SEM (cell line): ENCODE results near the gene TAPT1.

DNA sequence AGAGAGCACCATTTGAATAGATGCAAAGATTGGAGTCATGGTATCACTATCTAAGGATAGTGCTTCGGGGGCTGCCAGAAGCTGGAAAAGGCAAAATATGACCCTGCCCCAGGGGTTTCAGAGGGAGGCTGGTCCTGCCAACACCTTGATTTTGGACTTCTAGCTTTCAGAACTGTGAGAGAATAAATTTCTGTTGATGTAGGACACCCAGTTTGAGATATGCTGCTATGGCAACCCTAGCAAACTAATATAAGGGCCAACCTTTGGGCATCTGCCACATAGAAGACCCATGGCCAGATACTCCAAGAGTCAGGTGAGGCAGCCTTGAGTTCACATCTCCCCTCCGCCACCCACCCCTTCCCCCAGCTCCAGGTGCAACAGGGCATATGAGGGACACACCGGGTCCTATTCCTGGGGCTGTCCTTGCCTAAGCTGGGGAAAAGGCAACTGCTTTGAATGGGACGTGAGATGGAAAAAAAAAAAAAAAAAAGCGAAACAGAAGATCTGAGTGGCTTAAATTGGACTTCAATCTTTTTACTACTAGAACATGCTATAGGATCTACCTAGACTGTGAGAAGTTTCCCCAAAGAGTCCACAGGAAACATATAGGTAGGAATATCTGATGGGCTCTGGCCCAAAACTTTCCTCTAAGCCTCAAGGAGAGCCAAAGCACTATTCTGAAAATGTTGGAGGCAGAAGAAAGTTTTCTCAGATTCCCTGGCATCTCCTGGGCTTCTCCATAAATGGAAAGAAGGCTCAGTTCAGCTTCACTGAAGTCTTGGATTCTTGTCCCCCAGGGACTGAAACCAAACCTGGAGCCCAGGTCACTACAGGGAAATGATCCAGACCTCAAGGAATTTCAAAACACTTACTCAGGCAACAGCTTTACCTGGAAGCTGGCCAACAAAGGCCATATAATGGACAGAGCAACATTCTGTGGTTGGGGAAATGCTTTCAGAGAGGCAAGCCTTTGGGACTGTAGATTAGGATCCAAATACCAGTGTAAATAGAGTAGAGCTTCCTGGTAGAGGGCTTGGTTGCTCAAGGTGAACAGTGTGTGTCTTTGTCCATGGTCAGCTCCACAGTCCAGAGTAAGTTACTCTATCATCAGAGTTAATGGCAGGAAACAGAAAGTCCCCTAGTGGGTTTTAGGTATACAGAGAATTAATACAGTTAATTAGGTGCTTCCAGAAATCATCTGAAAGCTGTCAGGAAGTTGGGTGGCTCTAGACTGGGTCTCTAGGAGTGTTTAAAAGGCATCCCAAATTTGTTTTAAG lies 56.8 kb upstream of the PROM1 start:
- PRO-cap, result no peak

- PRO-cap, result bidirectional peak, plus-strand start at chr4:16226603, minus-strand start at chr4:16226471; bidirectional peak, plus-strand start at chr4:16227171, minus-strand start at chr4:16227144
Measured at GRCh38 chr4:16226376-16227443, at the start of gene TAPT1. Gene TAPT1 (minus strand): TSS chr4:16226471.

- PRO-cap, result no peak
Measured at GRCh38 chr4:16771484-16772040, 126.9 kb downstream of the LDB2 start.

- PRO-cap, result no peak
Measured at GRCh38 chr4:16835636-16836251, 62.7 kb downstream of the LDB2 start.

DNA sequence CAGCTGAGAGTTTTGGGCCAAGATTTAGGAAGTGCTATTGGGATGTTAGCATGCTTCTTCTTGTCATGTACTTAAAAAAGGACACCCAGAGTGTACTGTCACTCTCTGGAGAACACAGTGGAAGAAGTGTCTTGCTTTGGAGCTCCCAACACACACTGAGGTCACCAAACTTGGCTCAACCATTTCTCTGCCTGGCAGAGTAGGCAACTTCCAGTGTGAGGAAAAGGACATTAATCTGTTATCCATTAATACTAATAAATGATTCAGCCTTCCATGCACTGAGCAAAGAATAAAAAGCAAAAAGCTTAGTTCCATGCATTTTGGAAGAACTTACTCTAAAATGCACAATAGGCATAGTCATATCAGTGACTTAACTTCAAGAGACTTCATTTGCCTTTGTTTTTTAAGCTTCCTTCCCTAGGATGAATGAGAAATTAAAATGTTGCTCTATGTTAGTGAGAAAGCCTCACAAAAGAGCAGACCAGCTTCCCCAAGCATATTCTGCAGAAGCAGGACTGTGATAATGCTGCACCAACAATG lies 59.9 kb downstream of the LDB2 start:
- PRO-cap, result no peak

- PRO-cap, result no peak
Measured at GRCh38 chr4:16858183-16859106, 40.0 kb downstream of the LDB2 start.

GRCh38 chr4:16896725-16897305 lies 1.6 kb downstream of the LDB2 start:
- PRO-cap, result no peak

GRCh38 chr4:17437539-17437982 lies 74.3 kb downstream of the QDPR start:
- PRO-cap, result no peak

DNA sequence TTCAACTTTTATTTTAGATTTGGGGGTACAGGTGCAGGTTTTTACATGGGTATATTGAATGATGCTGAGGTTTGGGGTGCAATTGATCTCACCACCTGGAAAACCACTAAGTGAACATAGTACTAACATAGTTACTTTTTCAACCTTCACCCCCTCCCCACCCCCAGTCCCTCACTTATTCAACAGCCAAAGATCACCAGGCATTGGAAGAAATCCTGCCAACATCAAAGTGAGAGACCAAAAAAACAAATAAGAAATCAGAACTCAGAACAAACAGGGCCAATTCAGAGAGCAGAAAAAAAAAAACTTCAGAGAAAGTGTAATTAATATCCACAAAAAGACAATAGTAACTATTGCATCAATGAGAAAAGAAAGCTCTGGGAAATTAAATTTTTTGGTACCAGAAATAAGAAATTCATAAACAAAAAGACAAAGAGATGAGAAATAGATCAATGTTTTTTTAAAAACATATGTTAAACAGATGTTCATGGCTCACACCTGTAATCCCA lies 20.5 kb upstream of the LAP3 start:
- PRO-cap, result no peak

GRCh38 chr4:17578664-17579123 lies 1.7 kb downstream of the LAP3 start:
- PRO-cap, result no peak

- PRO-cap, result no peak
Measured at GRCh38 chr4:17625996-17626414, 11.6 kb downstream of the MED28 start.

- PRO-cap, result no peak
Measured at GRCh38 chr4:17771552-17771930, 9.9 kb downstream of the FAM184B start.

- PRO-cap, result unidirectional peak, plus-strand start at chr4:19730075; bidirectional peak, plus-strand start at chr4:19730380, minus-strand start at chr4:19730320
Measured at GRCh38 chr4:19729830-19730536, 521.7 kb upstream of the SLIT2 start.

- PRO-cap, result no peak
Measured at GRCh38 chr4:21121956-21122395, 421.7 kb downstream of the PACRGL start.

DNA sequence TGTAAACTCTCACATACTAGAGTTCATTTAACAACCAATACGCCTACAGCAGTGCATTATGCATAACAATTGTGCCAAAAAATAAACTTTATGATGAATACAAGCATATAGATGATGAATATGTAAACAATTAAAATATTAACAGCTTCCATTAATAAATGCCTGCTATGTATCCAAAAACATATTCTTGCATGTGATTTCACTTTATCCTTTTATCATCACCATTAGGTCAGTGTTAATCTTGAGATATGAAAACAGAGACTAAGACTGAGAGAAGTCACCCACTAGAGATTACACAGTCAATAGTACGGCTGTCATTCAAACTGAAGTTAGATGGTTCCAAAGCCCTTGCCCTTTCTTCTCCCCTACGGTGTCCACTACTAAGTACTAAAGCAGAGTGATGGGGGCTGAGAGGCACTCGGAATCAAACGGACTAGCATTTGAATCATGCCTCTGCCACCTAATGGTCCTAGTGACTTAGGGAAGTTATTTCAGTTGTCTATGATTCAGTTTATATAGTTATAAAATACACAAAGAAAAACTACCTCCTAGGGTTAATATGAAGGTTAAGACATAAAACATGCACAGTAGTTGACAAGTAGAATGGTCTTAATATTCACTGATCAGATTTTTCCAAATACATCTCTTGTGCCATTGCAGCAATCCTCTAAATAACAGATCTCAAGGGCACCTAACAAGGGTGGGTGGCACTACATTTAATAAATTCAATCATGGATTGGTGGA lies 120.4 kb downstream of the ADGRA3 start:
- PRO-cap, result no peak

DNA sequence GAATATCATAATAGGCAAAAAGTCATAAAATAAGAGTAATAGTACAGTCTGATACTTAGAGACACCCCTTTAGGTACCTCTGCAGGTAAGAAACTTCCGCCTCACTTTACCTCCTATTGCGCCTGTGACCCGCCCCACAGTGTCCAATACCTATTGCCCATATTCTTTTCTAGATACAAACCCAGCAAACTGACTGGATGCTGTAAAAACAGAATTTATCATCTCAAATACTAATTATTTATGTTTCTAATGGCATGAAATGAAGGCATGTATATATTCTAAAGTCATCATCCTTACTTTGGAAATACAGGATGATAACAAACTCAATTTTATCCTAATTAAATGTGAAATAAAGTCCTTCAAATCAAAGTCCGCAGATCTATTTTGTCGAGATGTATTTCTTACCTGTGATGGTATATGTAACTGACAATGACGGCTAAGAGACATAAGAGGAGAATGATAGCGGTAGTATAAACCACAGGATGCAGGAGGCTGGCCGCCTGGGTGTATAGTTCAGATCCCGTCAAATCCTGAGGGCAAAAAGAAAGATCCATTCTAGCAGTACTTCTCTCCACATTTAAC lies 113.5 kb downstream of the ADGRA3 start:
- PRO-cap, result no peak

- PRO-cap, result no peak
Measured at GRCh38 chr4:22500935-22501324, 14.9 kb downstream of the ADGRA3 start.

GRCh38 chr4:22599108-22600173 lies 83.6 kb upstream of the ADGRA3 start:
- PRO-cap, result no peak

DNA sequence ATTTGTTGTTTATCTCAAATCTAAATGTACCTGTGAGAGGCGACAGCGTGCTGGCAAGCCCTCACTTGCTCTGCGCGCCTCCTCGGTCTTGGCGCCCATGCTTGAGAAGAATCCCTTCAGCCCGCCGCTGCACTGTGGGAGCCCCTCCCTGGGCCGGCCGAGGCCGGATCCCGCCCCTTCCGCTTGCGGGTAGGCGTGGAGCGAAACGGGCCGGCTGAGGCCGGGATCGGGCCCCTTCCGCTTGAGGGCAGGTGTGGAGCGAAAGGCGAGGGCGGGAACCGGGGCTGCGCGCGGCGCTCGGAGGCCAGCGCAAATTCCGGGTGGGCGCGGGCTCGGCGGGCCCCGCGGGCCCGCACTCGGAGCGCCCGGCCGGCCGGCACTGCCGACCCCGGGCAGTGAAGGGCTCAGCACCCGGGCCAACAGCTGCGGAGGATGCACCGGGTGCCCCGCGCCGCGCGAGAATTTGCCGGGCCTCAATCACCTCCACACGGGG lies 118.7 kb upstream of the ADGRA3 start:
- PRO-cap, result no peak

DNA sequence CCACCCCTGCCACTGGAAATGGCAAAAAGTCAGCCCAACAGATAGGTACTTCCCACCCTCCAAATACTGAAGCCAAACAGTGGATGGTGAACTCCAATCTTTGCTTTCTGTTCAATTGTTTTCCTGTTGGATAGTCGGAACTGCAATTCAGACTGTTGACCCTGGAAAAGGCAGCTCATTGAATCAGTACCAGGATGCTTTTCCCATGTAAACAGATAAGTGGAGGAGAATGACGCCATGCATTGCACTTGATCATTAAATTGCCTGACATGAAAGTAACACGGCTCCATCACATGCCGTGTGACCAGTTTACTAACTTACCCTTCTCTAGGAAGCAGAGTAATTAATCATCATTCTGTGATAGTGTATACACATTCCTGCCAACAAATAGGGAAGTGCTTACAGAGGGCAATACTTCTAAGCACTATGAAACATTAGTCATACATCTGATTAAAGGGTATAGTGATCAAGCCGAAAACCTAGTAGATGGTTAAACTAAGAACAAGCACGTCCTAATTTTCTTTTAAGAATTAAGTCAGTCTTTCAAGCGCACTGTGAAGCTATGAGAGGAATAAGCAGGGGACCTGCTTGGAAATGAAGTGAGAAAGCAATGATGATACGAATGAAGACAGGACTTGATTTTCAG lies 101.3 kb downstream of the PPARGC1A start:
- PRO-cap, result no peak